ENCODE measurements around the genes MELTF and FYTTD1.

- RRBS, result no CpG with 5 or more reads among the region's 19 CpGs
Observed at GRCh38 chr3:196054944-196055988, 26.6 kb downstream of the TFRC start.

DNA sequence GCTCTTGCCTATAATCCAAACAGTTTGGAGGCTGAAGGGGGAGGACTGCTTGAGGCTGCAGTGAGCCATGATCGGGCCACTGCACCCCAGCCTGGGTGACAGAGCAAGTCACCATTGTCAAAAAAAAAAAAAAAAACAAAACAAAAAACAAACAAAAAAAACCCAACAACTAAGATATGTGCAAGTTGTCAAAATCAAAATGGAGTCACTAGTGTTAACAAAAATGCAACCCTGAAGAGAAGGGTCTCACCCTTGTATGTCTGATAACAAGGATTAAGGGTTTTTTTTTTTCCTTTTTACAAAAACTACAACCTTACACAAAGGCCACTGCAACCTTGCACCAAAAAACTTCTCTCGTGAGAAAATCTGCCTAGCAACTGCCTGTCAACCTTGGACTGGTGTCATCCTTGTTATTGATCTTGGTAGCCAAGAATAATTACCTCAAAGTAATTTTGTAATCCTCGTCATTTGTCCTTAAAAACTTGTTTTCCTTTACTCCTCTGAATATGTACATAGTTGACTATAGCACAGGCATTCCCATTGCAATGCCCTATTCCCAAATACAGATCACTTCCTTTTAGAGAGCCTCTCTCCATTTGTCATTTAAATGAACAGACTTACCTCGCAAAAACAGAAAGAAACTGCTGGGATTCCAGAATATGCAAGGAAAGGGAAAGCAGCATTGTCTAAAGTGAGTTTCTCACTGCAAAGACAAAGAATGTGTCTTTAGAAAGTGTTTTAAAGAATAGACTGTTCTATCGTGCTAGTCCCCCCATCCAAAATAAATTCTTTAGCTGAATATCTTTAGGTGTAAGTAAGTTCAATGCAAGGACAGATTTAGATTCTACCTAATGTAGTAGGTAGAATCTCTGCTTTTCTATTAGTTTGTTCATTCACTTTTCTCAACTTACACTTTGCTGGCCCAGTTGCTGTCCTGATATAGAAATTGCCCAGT is 23.9 kb downstream of the TFRC start:
- RRBS, result no CpG with 5 or more reads among the region's 5 CpGs

- RRBS, result no CpG with 5 or more reads among the region's 2 CpGs
Observed at GRCh38 chr3:196063056-196063687, 18.7 kb downstream of the TFRC start.

DNA sequence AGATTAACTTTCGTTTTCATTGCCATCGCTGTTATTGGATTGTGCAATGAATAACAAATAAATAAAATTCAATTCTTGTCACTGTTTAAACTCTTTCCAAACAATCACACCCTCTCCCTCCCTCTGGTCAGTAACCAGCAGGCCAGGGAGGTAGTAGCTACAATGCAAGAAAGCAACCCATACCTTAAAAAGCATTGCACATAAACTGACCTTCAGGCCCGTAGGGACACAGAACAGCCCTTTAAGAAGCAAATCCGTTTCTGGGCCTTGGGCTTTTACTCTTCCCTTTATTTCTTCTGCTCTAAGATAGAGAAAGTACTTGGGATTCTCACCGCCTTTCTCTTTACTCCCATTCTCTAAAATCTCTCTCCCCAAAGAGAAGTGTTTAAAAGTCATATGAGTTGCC is 824 bp upstream of the TFRC start:
- RRBS, result no CpG with 5 or more reads among the region's 5 CpGs

- RRBS, result no CpG with 5 or more reads among the region's 19 CpGs
Observed at GRCh38 chr3:196207784-196208057, 3.5 kb downstream of the ZDHHC19 start.

GRCh38 chr3:196343061-196343511 is 4.9 kb upstream of the TM4SF19 start:
- RRBS, result no CpG with 5 or more reads among the region's 17 CpGs

GRCh38 chr3:196623747-196624093 is 15.8 kb upstream of the NRROS start:
- RRBS, result no CpG with 5 or more reads among the region's 2 CpGs

DNA sequence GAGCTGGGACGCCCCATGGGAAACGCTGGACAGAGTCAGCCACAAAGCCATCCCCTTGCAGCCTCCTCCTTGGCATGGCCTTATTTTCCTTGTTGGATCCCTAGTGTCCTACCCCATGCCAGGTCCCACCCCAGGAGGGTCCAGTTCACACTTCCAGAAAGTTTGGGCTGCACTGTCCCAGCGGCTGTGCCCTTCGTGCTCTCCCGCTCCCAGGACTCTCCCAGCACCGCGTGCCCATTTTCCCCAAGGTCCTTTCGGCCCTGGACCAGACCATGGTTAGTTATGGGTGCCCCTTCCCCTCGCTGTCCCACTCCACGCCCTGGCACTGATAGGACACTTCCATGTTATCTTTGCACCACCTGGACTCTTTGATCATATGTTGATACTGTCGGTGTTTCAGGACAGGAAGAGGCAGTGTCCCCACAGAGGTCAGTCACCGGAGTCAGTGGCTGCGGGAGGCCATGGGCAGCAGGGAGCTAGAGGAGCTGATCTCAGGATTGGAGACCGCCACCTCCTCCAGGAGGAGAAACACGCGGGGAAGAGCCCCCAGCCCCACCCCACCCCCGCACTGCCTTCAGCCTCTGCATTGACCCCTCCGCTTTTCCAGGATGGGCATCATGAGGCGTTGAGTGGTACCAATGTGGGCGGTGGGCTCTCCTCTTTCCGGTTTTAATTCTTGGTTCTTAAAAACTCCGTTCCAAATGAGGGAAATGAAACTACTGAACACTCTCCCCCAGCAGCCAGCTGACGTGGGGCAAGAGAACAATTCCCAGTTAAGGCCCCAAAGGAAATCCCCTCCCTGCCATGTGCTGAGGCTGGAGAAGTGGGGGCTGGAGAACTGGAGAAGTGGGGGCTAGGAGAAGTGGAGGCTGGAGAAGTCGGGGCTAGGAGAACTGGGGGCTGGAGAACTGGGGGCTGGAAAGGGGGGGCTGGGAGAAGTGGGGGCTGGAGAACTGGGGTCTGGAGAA is 5.5 kb upstream of the NRROS start:
- RRBS, result no CpG with 5 or more reads among the region's 24 CpGs

DNA sequence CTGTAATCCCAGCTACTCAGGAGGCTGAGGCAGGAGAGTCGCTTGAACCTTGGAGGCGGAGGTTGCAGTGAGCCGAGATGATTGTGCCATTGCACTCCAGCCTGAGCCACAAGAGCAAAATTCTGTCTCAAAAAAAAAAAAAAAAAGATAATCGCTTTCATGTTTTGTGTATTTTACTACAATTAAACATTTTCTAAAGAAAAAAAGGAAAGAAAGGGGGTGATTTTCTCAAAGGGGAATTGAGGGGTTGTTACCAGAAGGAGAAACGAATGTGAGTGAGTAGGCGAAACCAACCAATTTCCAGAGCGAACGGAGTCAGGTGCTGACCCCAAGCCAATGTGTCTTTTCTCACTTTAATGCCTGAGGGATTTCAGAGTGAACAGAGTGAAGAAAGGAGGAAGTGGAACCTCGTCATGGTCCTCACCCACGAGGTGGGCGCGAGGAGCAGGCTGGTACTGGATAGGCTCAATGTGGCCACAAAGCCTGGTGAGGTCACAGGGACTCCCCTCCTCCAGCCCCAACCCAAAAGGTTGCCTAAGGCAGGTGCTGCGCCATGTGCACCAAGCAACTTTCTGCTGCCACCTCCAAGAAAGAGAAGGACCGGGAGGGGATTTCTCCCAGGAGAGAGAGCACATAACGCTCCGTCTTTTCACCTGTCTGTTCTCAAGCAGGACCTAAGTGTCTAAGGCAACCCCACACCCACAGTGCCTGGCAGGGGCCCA is 3.6 kb downstream of the NRROS start:
- RRBS, result no CpG with 5 or more reads among the region's 16 CpGs

- RRBS, result no CpG with 5 or more reads among the region's 15 CpGs
Observed at GRCh38 chr3:196740828-196741334, 1.2 kb downstream of the PAK2 start.

DNA sequence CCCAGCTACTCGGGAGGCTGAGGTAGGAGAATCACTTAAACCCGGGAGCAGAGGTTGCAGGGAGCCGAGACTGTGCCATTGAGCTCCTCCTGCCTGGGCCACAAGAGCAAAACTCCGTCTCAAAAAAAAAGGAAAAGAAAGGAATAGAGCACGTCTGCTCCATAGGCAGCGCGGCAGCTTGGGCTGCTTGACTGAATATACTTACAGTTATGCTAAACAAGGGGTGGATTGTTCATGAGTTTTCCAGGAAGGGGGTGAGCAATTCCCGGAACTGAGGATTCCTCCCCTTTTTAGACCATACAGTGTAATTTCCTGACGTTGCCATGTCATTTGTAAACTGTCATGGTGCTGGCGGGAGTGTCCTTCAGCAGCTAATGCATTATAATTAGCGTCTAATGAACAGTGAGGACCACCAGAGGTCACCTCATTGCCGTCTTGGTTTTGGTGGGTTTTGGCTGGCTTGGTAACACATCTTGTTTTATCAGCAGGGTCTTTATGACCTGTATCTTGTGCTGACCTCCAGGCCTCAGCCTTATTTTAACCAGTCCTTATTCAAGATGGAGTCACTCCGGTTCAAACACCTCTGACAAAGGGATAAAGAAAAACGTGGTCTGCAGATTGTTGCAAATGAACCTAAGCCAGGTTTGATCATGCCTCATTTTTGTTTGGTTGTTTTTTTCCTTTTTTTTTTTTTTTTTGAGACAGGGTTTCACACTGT is 25.0 kb upstream of the SENP5 start:
- RRBS, result no CpG with 5 or more reads among the region's 14 CpGs

DNA sequence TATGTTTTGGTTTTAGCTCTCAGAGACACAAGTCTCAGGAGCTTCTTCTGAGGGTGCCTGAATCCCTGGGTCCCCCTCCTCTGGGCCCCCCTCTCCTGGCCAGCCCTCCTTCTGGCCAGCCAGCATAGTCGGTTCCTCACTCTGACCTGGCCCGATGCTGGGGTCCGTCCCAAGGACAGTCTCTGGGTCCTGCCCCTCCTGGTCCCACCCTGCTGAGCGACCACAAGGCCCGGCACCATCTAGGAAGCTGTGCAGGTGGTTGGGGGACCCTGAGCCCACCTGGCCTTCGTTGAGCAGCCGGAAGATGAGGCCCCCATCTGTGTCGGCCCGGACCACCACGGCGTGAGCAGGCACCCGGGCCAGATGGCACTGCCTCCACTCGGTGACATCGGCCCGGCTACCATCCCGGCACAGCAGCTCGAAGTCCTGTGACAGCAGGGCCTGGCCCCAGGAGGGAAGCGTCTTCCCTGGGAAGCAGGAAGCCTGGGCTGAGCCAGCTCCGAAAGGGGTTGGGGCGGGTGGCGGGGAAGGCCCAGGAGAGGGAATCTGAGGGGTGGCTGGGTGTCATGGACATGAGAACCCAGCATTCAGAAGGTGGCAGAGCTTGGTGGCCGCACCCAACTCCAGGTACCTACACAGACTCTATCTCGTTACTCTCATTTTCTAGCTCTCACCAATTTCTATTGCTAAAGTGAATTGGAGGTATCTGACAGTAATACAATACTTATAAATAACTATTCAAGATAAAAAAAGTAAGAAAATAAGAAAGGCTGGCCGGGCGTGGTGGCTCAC is 12.6 kb downstream of the MELTF start:
- RRBS, result 88% methylated on average over 6 of the region's 25 CpGs

GRCh38 chr3:197029268-197030430 is at the start of gene MELTF:
MELTF (minus strand) TSS chr3:197029817.
- RRBS, result 4% methylated on average over 43 of the region's 101 CpGs

DNA sequence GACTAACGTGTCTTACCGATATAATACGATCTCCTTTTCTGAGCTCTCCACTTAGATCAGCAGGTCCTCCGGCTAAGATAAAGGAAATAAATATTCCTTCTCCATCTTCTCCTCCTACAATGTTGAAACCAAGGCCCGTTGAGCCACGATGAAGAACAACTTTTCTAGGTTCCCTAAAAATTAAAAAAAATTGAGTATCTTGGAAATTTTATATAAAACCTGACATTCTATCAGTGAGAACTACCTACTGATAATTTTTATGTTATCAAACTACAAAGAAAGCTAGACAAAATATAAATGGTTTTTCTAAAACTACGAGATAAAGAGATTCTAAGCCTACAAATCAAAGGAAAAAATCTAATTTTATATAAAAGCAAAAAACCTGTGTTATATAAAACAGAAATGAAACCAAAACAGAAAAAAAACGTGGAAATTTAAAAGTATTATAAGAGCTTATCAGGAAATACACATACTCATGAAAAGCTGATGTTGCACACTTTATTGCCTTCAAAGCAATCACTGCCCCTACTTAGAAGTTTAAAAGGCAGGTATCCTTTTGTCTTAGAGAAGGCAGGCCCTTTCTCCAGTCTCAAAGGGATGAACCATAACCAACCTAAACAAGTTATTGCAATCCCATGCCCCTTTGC is 86.4 kb upstream of the MELTF start:
- RRBS, result no CpG with 5 or more reads among the region's 8 CpGs

- RRBS, result 83% methylated on average over 6 of the region's 27 CpGs
Observed at GRCh38 chr3:197394433-197395423, 96.3 kb upstream of the DLG1 start.

DNA sequence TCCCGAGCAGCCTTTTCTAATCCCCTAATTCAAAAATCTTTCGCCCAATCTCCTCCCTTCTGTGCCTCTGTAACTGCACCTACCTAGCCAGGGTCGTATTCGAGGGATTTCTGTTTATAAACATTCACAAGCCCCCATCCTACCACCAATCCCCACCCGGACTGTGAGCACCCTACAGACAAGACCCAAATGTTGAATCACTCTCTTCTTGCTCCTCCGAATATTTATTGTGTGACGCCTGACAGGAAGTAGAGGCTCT is 1.7 kb downstream of the BDH1 start:
- RRBS, result no CpG with 5 or more reads among the region's 7 CpGs

GRCh38 chr3:197712189-197712929 is 24.3 kb downstream of the RUBCN start:
- RRBS, result no CpG with 5 or more reads among the region's 10 CpGs

- RRBS, result 4% methylated on average over 18 of the region's 37 CpGs
Observed at GRCh38 chr3:197735789-197736615, 702 bp downstream of the RUBCN start.

DNA sequence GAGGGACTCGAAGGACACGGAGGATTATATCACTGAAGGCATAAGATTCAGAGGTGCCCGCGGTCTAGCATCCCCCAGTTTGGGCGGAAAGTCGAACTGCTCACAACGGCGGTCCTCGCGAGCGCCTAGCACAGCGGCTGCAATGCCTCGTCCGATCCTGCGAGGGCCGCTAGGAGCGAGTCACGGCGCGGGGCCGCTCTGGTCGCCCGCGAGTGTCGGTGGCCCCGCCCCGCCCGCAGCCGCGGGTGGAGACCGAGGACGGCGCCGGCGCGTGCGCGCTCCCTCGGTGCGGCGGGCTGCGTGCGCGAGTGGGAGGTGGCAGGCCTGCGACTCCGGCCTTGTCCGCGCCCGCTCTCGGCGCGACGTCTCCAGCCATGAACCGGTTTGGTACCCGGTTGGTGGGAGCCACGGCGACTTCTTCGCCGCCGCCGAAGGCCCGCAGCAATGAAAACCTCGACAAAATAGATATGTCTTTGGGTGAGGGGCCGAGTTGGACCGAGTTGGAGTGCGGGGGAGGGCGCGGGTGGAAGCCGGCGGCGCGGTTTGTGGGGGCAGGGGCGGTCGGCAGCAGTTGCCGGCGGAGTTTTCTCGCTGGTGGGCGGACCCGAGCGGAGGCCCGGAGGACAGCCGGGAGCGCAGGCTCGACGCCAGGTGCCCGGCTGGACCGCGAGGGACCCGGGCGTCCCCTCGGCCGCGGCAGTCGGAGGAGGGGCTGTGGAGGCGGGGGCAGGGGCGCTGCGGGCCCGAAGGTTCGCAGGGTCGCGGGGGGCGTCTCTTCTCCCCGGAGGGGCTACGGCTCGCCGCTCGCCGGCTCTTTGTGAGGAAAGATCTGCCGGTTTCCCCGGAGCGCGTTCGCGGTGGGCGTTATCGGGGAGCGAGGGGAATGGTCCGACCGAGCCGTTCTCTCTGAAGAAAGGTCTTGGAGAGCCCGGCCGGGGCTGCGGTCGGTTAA is at the start of gene FYTTD1:
TSS of gene FYTTD1 (plus strand) at position 286 of the 952 bp plus-strand sequence.
- RRBS, result 1% methylated on average over 55 of the region's 124 CpGs

- RRBS, result no CpG with 5 or more reads among the region's 22 CpGs
Observed at GRCh38 chr3:197751210-197751714, 1.6 kb downstream of the FYTTD1 start.

Measured in foreskin fibroblast (primary cell).